ENCODE measurements around a stretch of chr1.

DNA sequence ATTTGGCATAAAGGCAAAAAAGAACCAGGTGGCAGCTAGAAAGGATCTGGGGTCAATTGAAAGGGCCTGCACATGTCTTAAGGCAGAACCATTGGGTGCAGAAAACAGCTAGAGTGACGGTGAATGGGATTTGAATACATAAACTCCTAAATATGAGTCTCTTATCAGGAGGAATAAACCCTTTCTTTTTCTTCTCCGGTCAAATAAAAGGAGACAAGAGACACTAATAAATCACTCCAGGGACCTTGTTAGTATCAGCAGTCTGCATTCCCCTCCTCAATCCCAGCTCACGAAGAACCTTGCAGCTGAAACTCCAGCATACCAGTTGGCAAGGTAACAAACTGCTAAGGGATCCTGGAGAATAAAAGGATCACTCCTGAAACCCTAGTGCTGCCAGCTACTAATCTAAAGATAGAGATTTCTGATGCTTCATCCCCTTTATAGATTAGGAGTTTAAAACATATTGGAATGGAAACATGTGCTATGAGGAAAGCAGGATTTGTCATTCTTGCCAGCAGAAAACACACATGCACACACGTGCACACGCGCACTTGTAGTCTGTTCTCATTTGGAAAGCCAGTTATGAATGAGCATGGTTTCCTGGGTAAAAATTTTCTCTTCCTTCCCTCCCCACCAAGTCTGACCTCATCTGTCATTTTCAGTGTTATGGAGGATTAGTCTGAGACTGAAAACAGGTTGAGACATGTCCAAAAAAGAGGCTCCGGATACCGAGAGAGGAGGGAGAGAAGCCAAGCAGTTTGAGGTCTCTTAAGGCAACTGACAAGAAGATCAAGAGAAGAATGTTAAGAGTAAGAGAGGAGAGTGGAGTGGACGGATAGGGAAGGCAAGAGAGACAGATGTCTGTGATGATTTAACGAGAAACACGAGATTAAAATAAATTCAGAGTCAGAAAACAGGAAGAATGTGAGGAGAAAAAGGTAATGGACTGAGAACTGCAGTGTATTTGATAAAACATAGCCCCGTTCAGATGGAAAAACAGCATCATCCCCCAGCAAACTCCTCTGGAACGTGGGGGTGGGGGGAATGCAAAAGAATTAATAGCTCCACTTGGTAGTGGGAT lies 10.9 kb downstream of the IER5 start:
- PRO-cap, 5 experiments, result no peak in any of the 5 experiments
- RAMPAGE, long total RNA, 2 experiments, result no peak in any of the 2 experiments
- RRBS, result no CpG with 5 or more reads among the region's 13 CpGs

DNA sequence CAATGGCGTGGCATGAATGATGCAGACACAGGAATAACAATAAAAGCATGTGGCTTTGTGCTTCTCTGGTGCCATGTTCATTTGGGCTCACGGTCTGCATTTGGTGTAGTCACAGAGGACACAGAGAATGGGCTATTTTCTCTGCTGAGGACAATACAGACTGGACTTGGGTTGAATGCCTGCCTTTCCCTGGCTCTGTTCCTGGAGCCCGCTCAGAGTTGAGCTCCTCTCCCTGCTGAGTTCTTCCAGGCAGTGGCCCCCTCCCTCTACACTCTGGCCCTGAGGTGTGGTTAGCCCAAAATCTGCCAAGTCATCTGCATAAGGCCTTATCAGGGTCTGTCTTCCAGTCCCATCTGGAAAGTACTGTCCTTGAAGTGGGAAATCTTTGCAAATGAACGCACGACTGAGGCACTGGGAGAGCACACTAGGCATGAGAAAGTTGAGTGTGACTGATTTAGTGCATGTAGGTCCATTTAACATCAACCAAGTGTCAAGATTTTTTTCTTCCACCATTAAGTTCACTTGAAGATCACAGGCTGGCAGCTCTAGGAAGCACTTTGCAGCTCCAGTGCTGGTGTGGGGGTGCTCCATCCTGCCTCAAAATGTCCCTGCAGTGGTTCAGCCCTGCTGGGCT lies 41.3 kb downstream of the IER5 start:
- PRO-cap, 5 experiments, result no peak in any of the 5 experiments
- RAMPAGE, long total RNA, 2 experiments, result no peak in any of the 2 experiments
- RRBS, result no CpG with 5 or more reads among the region's 5 CpGs

DNA sequence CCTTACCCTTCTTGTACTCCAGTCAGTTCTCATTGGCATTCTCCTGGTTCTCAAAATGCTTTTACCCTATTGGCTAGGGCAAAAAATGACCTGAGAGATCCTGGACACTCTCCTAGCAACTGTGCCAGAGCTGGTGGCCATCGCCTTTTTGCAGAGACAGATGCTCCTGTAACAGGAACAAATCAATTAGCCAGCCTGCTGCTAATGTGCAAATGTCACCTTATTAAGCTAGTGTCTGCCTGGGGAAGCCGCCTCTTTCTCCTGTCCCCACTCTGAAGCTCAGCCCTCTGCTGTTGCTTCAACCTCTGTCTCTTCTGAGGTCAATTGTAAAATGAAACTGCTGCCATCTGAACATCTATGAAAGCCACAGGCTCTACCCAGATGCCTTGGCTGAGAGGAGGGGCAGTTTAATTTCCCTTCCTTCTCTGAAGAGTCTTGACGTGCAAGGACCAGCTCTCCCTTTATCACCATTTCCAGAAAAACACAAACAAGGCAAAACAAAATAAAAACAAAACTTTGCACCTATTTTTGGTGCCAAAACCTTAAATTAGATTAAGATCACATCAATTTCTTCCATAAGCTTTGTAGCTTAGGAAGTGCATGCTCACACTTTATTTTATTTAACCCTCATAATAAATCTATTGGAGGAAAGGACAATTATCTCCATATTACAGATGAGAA lies 85.4 kb upstream of the CACNA1E start:
- PRO-cap, 5 experiments, result no peak in any of the 5 experiments
- RAMPAGE, long total RNA, 2 experiments, result no peak in any of the 2 experiments
- RRBS, result no CpG with 5 or more reads among the region's 3 CpGs

DNA sequence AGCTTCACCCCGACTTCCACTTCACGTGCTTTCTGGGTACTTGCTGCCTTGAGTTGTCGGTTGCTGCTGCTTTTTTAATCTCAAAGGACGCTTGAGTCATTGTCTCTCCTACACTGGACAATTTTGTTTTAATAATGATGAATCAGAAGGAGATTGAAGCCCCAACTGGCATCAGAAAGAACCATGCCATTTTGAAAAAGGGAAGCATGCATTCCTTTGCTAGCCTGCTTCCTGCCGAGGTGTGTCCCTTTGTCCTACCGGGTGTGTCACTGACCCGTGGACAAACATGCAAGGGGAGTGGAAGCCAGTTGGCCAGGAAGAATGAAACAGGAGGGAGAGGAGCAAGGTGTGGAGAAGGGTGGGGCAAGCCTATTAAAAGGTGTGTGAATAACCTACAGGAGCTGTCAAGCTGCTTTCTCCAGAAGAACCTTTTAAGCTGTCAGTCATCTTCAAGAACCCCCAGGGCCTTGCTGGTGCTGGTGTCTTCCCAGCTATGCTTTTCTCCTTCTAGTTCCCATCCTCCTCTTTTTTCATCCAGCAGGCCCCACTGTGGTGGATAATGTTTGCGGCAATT lies 164.3 kb downstream of the CACNA1E start:
- PRO-cap, 5 experiments, result no peak in any of the 5 experiments
- RAMPAGE, long total RNA, 2 experiments, result no peak in any of the 2 experiments
- RRBS, result no CpG with 5 or more reads among the region's 8 CpGs

GRCh38 chr1:182175335-182175845 lies 113.9 kb upstream of the ZNF648 start:
- PRO-cap, 5 experiments, result no peak in any of the 5 experiments
- RAMPAGE, long total RNA, 2 experiments, result no peak in any of the 2 experiments
- RRBS, result no CpG with 5 or more reads among the region's 4 CpGs

DNA sequence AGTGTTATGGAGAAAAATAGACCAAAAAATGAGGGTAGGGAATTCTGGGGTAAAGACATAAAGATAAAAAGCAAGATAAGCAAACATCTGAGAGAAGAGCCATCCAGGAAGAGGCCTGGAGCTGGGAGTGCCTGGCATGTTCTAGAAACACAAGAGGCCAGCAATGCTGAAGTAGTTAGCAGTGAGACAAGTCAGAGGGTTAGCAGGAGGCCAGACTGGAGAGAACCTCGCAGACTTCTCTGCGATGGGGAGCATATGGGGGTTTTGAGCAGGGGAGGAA lies 113.2 kb downstream of the GLUL start:
- PRO-cap, 5 experiments, result no peak in any of the 5 experiments
- RAMPAGE, long total RNA, 2 experiments, result no peak in any of the 2 experiments
- RRBS, result no CpG with 5 or more reads among the region's 2 CpGs

GRCh38 chr1:182388169-182389287 lies 3.1 kb downstream of the GLUL start:
- PRO-cap, 5 experiments, result no peak in any of the 5 experiments
- RAMPAGE, long total RNA, 2 experiments, result no peak in any of the 2 experiments
- RRBS, result no CpG with 5 or more reads among the region's 9 CpGs

DNA sequence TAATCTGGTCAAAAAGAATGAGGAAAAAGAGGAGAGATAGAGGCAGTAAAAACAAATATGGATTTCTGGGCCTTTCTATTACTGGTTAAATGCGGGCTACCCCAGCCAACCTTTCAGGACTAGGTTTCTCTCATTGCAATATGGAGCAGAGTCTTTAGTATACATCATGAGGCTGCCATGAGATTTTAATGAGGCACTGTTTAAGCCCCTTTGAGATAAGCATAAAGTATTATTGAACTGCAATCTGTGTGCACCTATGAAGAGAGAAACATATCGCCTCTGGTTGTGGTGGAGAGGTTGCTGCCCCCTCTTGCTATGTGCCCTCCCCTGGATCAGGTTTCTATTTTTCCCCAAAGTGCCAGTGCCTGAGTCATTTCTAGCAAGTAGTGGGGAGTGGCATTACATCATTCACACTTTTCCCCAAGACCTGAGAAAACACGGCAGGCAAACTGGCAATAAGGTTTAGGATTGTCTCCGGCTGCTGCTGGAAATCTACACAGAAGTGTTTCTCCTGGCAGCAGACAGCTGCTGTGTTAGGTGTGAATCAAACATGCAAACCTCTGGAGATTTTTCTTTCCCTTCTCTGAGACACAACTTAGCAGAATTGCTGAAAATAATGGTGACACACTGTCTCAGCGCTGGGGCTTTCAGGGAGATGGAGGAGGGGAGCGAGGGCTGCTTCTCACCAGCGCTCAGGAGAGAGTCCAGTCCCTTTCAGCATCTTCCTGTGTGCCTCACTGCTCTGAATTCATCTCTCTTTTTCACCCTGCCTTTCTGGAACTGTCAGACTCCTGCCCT lies 13.6 kb upstream of the RGS16 start:
- PRO-cap, 5 experiments, result no peak in any of the 5 experiments
- RAMPAGE, long total RNA, 2 experiments, result no peak in any of the 2 experiments
- RRBS, result no CpG with 5 or more reads among the region's 7 CpGs

GRCh38 chr1:182699529-182700666 lies 15.5 kb upstream of the RGS8 start:
- PRO-cap, 5 experiments, result no peak in any of the 5 experiments
- RAMPAGE, long total RNA, 2 experiments, result no peak in any of the 2 experiments
- RRBS, result 17% methylated on average over 2 of the region's 35 CpGs

DNA sequence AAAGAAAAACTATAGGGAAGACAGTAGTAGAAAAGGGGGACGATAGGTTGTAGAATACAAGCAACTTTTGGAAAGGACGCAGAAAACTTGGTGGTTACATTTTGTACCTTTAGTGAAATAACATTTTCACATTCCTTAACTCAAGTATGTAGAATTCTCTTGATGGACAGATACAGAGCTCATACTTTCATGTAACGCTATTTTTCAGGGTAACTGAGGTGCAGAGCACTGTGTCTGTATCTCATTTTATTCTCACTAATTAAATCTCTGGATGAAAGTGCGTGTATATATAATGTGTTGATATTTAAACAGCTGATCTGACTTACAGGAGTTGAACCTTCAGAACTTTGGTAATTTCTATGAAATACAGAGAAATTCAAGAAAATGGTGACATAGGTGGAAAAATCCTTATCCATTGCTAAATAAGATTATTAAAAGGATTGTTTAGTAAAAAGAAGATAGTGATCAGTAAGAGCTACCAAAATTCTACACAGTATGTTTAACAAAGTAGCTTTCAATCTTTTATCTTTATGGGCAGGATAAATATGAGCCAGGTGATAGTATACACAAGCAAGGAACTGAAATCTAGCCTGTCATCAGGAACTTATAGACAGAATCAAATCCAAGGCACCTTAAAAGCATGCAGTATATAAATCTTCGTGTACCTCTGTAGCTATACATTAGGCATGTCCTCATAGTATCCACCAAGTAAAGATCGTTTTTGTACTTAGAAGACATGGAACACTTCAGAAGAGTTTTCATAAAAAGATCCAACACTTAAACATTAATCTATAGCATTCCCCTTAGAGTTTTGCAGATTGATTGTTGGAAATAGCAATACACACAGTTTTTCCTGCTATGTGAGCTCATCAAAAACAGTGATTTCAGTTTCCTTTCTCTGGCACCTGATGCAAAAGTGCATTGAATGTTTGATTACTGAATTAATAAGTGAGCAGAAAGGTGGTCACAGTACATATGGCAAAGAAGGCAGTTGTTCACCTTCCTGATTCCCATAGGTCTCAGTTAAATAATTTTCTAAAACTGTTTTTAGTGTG lies 26.3 kb downstream of the DHX9 start:
- PRO-cap, 5 experiments, result no peak in any of the 5 experiments
- RAMPAGE, long total RNA, 2 experiments, result no peak in any of the 2 experiments
- RRBS, result no CpG with 5 or more reads among the region's 6 CpGs

DNA sequence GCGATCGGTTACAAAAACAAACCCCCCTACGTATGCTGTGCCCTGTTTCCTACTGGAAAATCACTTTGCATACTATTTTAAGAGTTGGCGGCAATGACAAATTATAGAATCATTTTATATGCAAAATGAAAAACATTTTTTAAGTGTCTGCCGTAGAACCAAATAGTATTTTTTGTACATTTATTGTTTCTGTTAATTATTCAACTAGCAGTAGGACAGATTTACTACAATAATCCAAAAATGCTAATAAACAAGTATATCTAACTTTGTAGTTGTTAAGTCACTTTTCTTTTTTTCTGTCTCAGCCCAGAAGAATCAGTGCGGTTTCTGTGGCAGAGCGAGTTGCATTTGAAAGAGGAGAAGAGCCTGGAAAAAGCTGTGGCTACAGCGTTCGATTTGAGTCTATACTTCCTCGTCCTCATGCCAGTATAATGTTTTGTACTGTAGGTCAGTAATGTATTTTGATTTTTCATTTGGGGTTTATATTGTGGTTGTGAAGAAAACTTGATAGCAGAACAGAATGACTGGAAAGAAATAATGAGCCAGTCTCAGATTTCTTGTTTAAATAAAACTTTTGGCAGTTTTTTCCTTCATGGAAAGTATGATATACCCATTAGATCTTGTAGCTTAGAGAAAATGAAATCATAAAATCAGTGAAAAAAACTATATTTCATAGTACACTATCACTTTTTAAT lies 27.1 kb downstream of the DHX9 start:
- PRO-cap, 5 experiments, result no peak in any of the 5 experiments
- RAMPAGE, long total RNA, 2 experiments, result no peak in any of the 2 experiments
- RRBS, result no CpG with 5 or more reads among the region's 10 CpGs

DNA sequence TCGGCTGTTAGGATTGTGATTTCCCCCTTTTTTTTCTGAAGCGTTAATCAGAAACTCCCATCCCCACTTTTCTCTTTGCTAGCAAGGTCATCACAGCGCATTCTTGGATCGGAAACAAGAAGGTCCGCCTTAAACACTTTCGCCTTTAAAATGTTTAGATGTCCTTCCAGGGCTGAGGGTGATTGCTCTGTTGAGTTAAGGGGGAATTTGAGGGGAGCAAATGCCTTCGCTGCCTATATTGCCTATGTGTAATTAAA lies 1.1 kb downstream of the LAMC1 start:
- PRO-cap, 5 experiments, result no peak in any of the 5 experiments
- RAMPAGE, long total RNA, 2 experiments, result no peak in any of the 2 experiments
- RRBS, result no CpG with 5 or more reads among the region's 7 CpGs

DNA sequence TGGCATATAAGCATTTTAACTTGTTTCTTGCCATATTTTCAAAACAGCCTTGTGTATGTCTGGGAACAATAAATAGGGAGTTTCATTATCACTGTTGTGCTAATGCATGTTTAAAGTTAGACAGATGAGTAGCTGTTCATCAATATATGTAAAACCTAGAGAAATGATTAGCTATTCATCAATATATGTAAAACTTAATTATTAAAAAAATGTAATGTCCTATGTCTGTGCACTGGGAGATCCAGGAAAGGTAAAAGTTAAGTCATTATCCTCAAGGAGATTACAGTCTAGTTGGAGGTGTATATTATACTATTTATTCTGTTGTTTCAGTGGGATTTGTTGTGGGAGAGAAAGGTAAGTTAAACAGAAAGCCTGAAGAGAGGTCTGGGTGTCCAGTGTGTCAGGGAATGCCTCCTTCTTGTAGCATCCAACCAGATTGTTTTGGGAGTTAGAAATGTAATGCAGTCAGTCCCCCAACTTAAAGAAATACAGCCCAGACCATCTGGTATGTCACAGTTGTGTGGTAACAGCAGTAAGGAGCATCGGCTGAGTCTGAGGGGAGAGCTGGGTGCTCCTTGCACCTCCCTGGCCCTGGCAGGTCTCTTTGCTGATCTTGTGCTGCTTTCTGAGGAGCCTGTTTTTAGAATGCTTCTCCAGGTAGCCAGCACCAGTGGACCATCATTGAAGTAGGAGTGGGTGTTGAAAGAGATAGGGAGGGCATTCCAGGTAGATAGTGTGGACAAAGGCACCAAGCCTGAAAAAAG lies 46.2 kb downstream of the LAMC1 start:
- PRO-cap, 5 experiments, result no peak in any of the 5 experiments
- RAMPAGE, long total RNA, 2 experiments, result no peak in any of the 2 experiments
- RRBS, result no CpG with 5 or more reads among the region's 1 CpG

GRCh38 chr1:183101791-183102219 lies 78.6 kb downstream of the LAMC1 start:
- PRO-cap, 5 experiments, result no peak in any of the 5 experiments
- RAMPAGE, long total RNA, 2 experiments, result no peak in any of the 2 experiments
- RRBS, result no CpG with 5 or more reads among the region's 8 CpGs

DNA sequence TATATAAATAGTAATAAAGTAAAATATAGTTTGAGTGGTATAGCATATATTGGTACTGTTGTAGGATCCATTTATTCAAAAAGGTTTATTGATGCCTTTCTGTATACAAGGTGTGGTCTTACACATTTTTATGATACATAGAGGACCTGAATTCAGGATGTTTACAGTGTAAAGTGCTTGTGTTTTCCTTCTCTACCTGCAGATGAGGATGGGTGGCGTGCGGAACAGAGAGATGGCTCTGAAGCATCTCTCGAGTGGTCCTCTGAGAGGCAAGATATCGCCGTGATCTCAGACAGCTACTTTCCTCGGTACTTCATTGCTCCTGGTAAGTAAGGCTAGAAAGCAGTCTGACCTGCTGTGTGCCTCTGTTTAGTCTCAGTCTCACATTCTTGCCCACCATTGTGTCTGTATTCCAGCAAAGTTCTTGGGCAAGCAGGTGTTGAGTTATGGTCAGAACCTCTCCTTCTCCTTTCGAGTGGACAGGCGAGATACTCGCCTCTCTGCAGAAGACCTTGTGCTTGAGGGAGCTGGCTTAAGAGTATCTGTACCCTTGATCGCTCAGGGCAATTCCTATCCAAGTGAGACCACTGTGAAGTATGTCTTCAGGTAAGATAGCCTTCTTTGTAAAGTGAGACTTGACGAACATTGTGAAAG lies 68.8 kb upstream of the LAMC2 start:
- PRO-cap, 5 experiments, result no peak in any of the 5 experiments
- RAMPAGE, long total RNA, 2 experiments, result no peak in any of the 2 experiments
- RRBS, result no CpG with 5 or more reads among the region's 11 CpGs

- PRO-cap, 5 experiments, result no peak in any of the 5 experiments
- RAMPAGE, long total RNA, 2 experiments, result no peak in any of the 2 experiments
- RRBS, result no CpG with 5 or more reads among the region's 6 CpGs
Observed at GRCh38 chr1:183318154-183318728, 99.9 kb downstream of the NMNAT2 start.

DNA sequence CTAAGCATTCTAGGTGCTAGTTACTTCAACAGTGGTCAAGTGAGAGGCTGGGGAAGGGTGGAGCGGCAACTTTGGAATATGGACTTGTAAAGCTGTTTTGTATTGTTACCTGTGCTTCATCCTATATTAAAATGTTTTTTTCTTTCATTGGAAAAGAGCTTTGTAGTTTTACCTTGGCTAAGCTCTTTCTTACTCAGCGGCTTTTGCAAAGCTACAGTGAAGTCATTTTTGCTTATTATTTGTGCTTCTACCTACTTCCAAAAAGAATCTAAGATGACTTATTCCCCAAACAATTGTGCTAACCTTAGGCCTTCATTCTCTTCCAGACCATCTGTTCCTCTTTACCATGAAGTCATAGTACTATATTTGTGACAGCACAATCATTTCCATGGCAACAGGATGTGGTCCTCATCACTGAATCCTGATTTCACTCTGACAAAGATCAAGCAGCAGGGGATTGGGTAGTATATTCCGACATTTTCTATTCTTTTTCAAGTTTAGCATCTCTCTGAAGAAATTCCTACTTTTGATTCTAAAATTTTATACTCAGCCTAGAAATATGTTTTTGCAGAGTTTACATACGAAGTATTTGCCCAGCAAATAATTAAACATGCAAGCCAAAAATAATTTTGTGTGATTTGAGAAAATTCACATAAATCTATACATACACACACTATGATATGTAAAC lies 24.8 kb upstream of the NMNAT2 start:
- PRO-cap, 5 experiments, result no peak in any of the 5 experiments
- RAMPAGE, long total RNA, 2 experiments, result no peak in any of the 2 experiments
- RRBS, result no CpG with 5 or more reads among the region's 4 CpGs

GRCh38 chr1:183489677-183490409 lies 17.5 kb downstream of the SMG7 start:
- PRO-cap, 5 experiments, result no peak in any of the 5 experiments
- RAMPAGE, long total RNA, 2 experiments, result no peak in any of the 2 experiments
- RRBS, result no CpG with 5 or more reads among the region's 3 CpGs

DNA sequence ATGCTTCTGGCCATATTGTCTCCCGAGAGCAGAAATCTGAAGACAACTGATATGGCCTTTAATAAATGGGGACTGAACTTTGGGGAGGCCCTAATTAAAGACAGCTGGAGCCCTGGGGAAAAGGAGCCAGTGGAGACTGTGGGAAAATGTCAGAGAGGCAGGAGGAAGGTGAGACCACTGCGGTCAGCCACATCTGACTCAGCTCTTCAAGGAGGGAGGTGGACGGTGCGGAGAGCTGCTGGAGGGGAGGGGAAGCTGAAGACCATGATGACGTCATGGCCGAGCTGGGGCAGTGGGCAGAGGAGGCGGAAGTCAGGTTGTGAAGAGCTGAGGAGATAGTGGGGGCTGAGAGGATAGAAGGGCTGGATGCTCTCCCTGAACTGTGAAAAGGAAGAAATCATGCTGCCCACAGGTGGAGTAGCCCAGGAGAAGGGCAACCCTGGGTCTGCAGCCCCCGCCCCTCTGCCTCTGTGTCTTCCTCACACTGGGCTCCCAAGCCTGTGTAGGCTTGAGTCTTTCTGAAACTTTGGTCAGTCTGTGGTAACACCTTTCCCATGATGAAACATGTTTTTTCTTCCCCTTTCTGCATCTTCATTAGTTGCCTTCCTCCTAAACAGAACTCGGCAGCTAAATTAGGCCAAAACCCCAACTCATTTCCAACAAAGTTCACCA lies 14.1 kb upstream of the NCF2 start:
- PRO-cap, 5 experiments, result no peak in any of the 5 experiments
- RAMPAGE, long total RNA, 2 experiments, result no peak in any of the 2 experiments
- RRBS, result no CpG with 5 or more reads among the region's 9 CpGs

- PRO-cap, 5 experiments, result peak in 2 of 5 experiments; most common plus-strand start chr1:183605139 (in 1); most common minus-strand start chr1:183604993 (in 2)
- RAMPAGE, long total RNA, 2 experiments, result no peak in any of the 2 experiments
- RRBS, result no CpG with 5 or more reads among the region's 9 CpGs
Observed at GRCh38 chr1:183604902-183605357, 14.7 kb upstream of the NCF2 start.